Daoy (cell line): ENCODE measurements around a stretch of chr6.

GRCh38 chr6:169452111-169453018 lies 198.7 kb upstream of the THBS2 start:
- RAMPAGE, long total RNA = no peak

GRCh38 chr6:169708797-169709833 lies 7.2 kb downstream of the C6orf120 start:
- RAMPAGE, long total RNA = no peak

DNA sequence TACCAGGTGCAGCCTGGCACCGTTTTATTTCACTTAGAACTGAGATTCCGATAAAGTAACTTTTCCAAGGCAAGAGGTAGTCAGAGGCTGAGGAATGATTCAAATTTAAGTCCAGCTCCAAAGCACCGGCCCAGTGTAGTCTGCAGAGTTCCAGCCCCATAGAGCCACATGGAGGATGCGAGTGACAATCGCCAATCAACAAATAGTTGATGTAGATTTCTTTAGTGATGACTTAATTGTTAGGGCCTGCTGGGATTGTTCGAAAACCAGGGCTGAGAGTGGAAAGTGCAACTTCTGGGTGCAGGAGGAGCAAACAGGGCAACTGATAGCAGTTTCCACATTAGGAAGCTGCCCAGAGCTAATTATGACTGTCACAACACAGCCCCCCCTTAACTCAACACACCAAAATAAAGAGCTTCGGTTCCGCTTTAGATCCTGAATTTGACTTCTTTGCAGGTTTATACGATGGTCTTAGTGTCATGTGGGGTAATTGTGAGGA lies 927 bp downstream of the ERMARD start:
- RAMPAGE, long total RNA = no peak

- RAMPAGE, long total RNA = no peak
Observed at GRCh38 chr6:169763663-169764385, 12.4 kb downstream of the ERMARD start.

DNA sequence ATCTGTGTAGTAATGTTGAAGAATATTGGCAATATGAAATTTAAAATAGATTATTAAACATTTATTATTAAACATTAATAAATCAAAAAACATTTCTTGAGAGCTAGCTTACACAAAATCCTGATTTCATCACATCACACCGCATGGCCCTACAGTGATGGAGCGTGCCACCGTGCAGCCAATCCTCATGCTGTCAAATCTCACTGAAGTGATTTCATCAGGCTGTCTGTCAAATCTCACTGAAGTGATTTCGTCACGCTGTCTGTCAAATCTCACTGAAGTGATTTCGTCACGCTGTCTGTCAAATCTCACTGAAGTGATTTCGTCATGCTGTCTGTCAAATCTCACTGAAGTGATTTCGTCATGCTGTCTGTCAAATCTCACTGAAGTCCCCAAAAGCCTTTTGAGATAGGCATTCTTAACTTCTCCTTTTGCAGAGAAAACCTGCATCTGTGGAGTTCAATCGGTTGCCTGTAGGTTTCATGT lies 14.3 kb downstream of the ERMARD start:
- RAMPAGE, long total RNA = no peak

DNA sequence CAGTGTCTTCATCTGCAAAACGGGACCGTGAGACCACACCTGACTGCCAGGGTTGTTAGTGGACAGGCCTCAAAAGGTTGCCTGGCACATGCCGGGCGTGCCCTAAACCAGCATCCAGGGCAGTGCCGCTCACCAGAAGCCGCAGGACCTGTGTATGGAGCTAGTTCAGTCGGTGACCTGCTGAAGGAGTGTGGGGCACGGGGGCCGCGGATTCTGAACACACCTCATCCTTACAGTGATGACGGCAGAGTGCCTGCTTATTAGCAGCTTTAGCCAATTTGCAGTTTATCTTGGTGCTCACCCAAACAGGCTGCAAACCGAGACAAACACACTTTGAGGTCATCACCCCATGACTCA lies 153.6 kb downstream of the ERMARD start:
- RAMPAGE, long total RNA = no peak

- RAMPAGE, long total RNA = no peak
Observed at GRCh38 chr6:169934335-169934898, 183.0 kb downstream of the ERMARD start.

DNA sequence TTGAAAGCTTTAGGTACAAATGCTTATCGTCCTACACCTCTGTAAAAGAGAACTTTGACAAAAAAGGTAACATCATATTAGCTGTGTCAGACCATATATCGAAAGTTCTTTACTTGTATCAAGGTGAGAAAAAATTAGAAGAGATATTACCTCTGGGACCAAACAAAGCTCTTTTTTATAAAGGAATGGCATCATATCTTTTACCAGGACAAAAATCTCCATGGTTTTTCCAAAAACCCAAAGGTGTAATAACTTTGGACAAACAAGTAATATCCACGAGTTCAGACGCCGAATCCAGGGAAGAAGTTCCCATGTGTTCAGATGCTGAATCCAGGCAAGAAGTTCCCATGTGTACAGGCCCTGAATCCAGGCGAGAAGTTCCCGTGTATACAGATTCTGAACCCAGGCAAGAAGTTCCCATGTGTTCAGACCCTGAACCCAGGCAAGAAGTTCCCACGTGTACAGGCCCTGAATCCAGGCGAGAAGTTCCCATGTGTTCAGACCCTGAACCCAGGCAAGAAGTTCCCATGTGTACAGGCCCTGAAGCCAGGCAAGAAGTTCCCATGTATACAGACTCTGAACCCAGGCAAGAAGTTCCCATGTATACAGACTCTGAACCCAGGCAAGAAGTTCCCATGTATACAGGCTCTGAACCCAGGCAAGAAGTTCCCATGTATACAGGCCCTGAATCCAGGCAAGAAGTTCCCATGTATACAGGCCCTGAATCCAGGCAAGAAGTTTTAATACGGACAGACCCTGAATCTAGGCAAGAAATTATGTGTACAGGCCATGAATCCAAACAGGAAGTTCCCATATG lies 11.8 kb downstream of the FAM120B start:
- RAMPAGE, long total RNA = no peak

GRCh38 chr6:170355656-170356088 lies 49.1 kb downstream of the FAM120B start:
- RAMPAGE, long total RNA = no peak